Mesothelial cell of epicardium (in vitro differentiated cells): Measurements from ENCODE around the genes EIF4E3 and PROK2.

GRCh38 chr3:69385102-69385435 is 819 bp downstream of the FRMD4B start:
- PRO-cap = no peak

- PRO-cap = no peak
Measured at GRCh38 chr3:69541638-69542051, 155.8 kb upstream of the FRMD4B start.

- PRO-cap = no peak
Measured at GRCh38 chr3:69542052-69543324, 156.6 kb upstream of the FRMD4B start.

DNA sequence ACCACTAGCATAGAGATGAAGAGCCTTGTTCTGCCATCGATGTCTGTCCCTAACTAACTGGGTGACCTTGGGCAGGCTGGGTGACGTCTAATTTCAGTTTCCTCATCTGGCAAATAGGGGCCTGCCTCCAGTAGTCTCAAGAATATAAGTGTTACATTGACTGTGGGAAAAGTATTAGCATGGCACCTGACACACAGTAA is 5.0 kb downstream of the MITF start:
- PRO-cap = no peak

GRCh38 chr3:69746540-69747118 is 7.4 kb downstream of the MITF start:
- PRO-cap = no peak

DNA sequence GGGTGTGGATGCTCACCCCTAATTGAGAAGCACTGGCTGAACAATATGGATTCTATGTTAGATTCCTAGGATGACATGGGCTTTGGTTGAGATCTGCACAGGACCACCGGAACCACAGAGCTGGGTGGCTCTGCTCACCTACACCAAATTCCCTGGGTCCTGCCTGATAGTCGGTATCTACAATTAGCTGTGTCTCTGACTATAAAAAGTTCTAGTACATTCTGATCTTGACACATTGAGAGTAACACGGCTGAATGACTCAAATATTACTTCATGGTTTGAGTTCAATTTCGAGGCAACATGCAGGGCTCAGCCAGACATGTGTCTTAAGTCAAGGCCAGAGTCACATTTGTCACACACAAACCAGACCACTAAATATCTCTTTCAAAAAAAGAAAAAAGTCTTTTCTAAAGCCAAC is 577.2 kb upstream of the MDFIC2 start:
- PRO-cap = no peak

DNA sequence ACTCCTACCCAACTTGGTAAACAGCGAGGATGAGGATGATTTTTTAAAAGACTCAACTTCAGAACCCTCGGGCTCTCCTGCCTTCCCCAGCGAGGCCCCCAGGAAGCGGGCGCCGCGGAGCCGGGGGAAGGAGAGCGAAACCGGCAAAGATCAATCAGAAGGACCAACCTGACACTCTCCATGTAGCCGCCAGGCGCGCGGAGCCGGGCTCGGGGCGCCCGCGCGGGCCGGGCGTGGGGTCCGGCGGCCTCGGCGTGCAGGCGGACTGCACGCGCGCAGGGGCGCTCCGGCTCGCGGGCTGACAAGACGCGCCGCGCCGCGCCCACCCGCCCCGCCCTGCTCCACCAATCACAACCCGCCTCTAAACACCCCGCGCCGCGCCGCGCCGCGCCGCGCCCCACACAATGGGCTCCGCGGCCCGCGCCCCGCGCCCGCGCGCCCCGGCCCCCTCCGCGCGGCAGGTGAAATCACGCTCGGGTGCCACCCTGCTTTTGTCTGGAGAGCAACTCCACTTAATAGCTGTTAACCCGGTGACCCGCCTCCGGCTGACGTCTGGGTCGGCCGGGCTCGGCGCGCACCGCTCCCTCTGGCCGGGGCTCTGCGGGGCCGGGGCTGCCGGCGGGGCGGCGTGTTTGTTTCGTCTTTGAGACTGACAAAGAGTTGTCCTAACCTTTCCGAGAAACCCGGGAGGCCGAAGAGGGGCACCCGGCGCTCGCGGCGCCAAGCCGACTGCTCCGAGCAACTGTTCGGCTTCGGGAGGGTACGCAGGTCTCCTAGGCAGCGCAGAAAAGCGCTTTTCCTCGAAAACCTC is 518.7 kb downstream of the FOXP1 start:
- PRO-cap = no peak

GRCh38 chr3:71227312-71227854 is 356.1 kb downstream of the FOXP1 start:
- PRO-cap = no peak

GRCh38 chr3:71319583-71320285 is 263.8 kb downstream of the FOXP1 start:
- PRO-cap = no peak

DNA sequence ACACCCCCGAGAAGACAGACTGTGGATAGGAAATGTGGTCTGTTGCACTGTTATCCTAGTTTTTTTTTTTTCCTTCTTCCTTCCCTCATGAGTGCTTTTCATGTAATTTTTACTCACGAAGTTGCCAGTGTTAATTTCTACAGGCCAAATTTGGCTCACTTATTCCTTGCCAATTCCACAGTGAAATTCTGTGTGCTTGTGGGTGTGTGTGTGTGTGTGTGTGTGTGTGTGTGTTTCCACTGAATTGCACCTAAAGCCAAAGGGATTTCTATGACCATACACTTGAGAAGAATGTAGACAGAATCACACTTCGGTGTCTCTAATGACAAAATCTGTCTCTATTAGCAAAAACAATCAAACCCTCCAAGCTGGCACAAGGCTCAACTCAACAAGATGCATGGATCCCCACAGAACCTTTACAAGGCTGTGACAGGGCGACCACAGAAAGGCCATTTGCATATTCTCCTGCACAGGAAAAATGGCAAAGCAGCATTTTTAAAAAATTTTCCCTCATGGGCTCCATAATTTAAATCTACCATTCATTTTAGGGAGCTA is 165.5 kb downstream of the FOXP1 start:
- PRO-cap = no peak

- PRO-cap = no peak
Measured at GRCh38 chr3:71450914-71451573, 132.5 kb downstream of the FOXP1 start.

- PRO-cap = no peak
Measured at GRCh38 chr3:71579836-71580459, 3.6 kb downstream of the FOXP1 start.

GRCh38 chr3:71580460-71581257 is 2.9 kb downstream of the FOXP1 start:
- PRO-cap = no peak

DNA sequence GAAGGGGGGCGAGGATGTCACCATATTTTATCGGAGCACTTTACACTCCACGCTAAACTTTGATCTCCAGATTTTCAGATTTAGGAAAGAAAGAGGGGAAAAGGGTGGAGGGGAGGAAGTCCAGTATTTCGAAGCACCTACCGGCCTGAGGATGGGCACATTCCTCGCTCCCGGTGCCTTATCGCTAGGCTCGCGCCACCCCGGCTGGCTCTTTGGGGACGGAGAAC is 2.4 kb downstream of the FOXP1 start:
- PRO-cap = no peak

- PRO-cap = bidirectional peak, plus-strand start at chr3:71584255, minus-strand start at chr3:71583949
Measured at GRCh38 chr3:71583872-71585130, 773 bp upstream of the FOXP1 start.

DNA sequence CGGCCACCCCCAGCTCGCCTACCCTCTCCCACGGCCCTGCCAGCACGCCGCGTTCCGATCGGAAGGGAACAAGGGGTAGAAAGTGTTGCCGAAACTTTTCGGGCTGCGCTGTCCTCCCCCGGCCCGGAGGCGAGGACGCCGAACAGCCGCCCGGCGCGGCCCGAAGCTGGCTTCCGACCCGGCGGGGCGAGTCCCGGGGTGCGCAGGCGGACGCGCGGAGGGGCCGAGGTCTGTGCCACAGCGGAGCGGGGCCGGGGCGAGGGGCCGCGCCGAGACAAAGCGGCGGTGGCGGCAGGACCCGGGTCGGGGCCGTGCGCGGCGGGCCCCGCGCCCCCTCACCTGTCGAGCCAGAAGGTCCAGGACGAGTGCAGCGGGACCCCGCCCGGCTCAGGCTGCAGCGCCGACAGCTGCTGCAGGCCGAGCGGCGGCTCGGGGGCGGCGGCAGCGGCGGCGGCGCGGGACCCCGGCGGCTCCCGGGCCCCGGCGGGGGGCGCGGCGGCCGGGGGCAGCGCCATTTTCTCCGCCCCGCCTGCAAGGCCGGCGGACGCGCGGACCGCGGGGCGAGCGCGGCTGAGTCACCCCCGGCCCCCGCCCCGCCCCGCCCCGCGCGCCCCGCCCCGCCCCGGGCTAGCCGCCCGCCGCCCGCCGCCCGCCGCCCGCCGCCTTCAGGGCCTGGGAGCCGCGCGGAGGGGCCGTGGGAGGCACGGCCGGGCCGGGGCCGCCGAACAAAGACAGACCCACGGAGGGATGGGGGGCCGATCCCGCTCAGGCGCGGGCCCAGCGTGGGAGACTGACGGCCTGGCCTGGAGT is at the start of gene EIF4E3:
TSS of gene EIF4E3 (minus strand) at position 550 of the 810 bp plus-strand sequence.
- PRO-cap = no peak

- PRO-cap = no peak
Measured at GRCh38 chr3:71779696-71780383, 5.1 kb downstream of the PROK2 start.

- PRO-cap = no peak
Measured at GRCh38 chr3:71784615-71785715, at the start of gene PROK2. Gene PROK2 (minus strand): TSS chr3:71785148.

GRCh38 chr3:71984963-71985788 is 200.2 kb upstream of the PROK2 start:
- PRO-cap = no peak

DNA sequence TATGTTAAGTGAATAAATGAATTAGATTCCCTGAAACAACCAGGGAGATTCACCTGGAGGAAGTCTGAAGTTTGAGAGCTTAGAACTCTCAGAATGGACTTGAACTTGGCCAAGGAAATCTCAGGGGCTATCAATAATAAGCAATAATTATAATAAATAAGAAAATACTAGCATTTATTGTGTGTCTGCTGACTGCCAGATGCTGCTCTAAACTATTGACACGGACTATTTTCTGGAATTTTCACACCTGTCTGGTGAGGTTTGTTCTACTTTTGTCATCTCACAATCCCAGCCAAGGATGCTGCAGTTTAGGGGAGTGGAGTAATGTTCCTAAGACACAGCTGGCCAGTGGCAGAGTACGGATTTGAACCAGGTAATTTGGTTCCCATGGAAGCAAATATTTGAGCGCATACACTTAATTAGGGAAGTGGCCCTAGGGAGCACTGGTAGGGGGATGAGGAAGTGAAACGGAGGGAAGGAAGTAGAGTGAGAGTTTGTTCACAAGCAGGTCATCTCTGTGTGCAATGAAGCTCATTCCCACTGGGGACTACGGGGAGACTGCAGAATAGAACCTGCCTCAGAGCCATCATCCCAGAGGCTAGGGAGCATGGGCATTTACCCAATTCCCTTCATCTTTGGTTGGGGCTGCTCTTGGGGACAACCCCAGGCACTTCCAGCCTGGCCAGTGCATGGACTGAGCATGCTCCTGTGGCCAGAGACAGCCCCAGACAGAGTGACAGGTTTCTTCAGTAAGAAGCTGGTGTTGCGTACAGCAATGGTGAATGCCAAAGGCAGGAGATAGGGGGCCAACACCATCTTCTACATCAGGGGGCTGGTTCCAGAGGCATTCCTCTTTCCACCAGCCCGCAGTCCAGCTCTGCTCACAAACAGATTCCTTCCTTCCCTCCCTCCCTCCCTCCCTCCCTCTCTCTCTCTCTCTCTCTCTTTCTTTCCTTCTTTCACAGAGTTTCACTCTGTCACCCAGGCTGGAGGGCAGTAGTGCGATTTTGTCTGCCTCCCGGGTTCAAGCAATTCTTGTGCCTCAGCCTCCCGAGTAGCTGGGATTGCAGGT is 317.2 kb upstream of the PROK2 start:
- PRO-cap = no peak